ENCODE measurements around a stretch of chr3.

- PRO-cap = no peak
Observed at GRCh38 chr3:192170089-192171338, 556.8 kb downstream of the FGF12 start.

DNA sequence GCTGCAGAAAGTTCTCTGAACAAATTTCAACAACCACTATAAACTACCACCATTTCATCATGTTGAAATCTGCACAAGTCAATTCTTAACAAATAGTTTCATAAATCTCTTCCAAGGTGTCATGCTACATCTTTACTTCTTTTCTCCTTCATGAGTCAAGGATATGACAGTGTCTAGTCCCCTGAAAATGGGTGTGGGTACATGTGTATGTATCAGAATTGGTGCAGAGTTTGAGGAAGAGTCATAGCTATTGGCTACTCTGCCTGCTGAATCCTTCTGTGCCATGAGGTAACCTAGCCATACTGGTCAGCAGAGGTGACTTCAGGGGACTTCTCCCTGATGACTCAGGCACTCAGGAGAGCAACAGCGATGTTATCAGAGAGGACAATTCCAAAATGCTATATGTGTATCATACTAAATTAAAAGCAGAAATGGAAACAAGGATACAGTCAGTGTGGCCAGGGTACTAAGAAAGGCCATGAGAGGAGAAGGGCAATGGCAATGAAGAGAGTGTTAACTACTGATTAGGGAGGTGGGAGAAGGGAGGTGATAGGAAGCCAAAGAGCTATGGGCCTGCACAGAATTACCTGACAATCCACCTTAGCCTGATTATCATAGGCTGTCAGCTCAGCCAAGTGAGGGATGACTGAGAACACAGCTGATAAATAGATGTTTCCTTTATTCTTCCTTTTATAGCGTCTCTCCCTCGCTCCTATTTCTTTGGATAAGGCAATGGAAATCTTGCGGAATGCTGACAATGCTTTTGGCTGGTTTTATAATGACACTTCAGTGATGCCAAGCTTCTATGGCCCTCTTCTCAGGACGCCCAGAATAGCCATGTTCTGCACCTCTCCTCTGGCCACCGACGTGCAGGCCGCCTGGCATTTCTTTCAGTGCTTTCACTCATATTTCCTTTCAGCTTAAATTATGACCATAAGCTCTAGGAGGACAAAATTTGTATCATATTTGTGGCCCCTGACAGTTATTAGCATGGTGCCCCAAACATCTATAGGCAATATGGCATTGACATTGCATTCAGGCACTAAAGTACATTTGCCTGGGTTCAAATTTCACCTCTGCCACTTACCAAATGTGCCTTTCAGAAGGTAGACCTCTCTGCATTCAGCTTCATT is 90.6 kb downstream of the FGF12 start:
- PRO-cap = no peak

- PRO-cap = no peak
Observed at GRCh38 chr3:193555614-193556216, 1.0 kb upstream of the ATP13A4 start.

GRCh38 chr3:193885687-193886277 is 250.2 kb upstream of the HES1 start:
- PRO-cap = no peak

- PRO-cap = no peak
Observed at GRCh38 chr3:193980449-193980950, 155.4 kb upstream of the HES1 start.

GRCh38 chr3:194069902-194070339 is 66.0 kb upstream of the HES1 start:
- PRO-cap = no peak

DNA sequence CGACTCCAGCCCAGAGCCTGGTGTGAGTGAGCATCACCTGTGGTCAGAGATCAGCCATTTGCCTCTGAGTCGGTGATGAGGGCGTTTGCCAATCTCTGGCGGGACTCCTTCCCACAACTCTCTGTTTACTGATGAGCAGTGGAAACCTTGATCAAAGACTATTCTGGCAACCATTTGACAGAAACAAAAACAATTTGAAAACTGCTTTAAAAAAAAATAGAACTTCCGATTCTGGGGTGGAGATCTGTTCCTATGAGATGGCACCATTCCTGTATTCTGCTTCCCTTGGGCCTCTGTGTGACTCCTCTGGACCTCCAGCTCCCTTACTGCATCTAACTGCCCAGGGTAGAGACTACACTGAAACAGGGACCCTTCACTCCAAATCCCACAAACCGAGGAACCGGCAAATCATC is 63.7 kb upstream of the HES1 start:
- PRO-cap = no peak

DNA sequence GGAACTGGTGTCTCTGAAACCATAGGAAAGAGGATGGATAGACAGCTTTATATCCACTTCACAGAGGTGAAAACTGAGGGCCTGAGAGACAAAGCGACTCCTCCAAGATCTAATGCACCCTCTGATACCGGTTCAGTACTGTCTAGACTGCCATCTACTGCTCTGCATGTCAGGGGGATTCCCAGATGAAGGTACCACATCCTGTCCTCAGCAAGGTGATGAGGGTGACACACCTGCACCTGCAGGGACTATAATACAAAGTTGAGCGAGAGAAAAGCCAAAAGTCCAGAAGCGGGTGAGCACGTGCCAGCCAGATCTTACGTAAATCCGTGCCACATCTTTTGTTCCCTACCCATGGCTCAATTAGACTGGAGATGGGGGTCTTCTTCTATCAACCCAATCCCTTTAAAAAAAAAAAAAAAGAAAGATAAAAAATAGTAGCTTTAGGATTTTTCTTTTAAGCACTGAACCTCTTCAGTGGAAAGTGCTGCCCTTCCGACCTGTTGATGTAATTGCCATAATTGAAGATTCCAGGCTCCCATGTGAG is 32.4 kb upstream of the HES1 start:
- PRO-cap = bidirectional peak, plus-strand start at position 280 of the sequence, minus-strand start at position 123 of the sequence

GRCh38 chr3:194124071-194124460 is 11.9 kb upstream of the HES1 start:
- PRO-cap = no peak

DNA sequence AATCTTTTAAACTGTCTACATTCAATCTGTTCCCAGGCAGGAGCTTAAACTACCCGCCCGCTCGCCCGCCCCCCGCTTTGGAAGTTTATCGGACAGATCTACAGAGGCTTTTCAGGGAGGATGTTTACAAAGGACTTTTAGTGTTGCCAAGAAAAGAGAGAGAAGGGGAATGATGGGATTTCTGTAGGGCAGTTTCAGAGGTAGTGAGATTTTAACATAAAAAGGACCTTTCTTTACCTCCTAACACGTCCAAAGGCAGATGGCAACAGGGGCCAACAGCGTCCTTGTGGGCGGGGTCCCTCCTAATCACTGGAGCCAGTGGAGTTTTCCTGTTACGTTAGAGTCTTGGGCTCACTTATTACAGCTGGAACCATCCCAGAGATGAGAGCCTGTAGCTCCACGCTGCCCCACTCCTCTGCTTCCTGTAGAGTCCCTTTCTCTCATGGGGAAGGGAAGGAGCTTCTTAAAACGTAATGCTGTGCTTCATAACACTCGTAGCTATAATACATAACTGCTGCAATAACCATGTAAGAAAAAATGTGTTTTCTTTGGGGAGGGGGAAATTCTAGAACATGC is 30.9 kb downstream of the HES1 start:
- PRO-cap = no peak

GRCh38 chr3:194274277-194274930 is 76.7 kb downstream of the CPN2 start:
- PRO-cap = no peak

DNA sequence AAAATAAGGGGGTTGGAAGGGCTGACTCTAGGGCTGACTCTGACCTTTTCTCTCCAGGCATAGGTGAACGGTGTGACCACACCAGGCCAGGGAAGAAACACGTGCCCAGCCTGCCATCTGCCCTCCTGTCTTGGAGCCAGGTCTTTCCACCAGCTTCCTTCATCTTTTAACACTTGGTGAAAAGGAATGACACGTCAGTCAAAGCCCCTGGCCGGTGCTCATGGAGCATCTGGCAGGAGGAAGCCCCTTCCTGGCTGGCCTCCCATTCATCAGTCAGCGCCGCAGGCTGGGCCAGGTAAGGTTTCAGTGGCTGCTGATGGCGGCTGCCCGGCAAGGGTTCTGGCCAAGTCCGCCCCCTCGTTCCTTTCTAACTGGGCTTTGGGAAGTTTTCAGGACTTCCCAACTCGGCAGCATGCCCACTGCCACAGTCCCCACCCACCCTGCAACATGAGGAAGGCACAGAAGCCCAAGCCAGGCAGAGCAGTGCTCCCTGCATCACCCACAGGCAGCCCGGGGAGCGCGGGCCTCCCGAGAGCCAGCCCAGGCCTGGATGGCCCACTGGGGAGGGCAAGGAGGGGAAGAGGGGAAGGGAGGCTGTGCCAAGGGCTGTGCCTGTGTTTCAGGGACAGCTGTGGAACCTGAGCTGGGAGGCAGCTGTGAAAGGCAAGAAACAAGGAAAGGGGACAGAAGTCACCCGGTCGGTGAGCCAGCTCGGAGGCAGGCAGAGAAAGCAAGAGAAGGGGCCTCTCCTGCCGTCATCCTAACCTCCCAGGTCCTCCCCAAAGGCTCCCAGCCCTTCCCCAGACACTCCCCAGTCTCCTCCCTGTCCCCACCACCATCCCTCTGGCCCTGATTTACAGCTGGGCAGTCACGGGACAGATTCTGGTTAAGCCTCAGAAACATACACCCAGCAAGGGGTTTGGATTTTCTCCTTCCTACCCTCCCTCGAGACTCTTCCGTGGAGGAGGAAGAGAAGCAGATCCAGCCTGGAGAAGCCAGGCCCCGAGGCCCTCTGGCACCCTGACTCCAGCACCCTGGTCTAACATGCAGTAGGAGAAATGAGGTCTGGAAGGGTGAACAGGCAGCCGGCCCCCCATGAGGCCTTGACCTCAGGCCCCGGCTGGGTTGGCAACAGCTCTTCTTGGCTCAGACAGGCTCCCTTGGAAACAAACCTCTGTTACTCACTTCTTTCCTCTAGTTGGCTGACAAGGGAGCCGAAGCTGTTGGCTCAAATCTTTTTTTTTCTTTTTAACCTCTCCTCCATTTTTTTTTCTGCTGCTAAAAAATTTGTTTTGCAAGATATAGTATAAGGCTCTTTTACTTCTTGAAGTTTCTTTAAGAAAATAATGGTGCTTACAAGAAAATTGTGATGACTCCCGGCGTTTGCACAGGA is 73.8 kb downstream of the CPN2 start:
- PRO-cap = no peak

- PRO-cap = no peak
Observed at GRCh38 chr3:194296368-194296861, 54.7 kb downstream of the CPN2 start.

DNA sequence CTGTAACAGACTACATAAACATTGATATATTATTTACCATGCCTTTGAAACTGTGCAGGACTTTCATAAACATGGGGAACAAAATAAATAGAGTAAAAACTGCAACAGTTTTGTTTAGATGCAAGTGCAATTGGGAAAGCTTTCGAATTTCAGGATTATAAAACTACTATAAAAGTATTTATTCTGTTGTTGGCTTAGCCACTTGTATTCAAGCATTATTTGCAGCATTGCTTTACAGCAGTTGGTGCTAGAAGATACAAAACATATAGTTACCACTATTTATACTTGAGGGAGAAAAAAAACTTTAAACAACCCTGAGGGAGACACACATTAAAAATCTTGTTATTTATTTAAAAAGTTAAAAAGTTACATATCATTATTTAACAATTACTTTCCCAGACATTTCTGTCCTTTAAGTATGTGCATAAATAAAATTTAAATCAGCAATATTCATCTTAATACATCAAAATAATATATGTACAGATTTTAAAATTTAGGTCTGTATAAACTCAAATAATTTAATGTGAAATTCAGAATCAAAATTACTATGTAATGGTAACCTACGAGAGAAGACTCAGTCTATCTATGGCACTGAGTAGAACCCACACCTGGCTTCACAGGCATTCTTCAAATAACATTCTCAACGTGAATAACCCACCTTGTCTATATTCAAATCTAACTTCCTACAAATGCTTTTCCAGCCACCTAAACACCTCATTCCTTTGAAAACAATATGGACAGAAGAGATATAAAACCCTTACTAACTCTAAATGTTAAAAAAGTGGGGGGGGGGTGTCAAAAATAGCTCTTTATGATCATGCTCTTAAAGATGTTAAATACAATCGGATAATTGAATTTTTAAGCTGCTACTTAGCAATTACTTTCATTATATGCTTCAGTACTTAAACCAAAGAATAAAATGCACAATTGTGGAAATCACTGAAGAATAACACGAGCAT is 4.3 kb upstream of the GP5 start:
- PRO-cap = no peak

- PRO-cap = unidirectional peak, plus-strand start at chr3:194486097
Observed at GRCh38 chr3:194485863-194486670, 735 bp downstream of the ATP13A3 start.

GRCh38 chr3:194572094-194572803 is 61.0 kb downstream of the TMEM44 start:
- PRO-cap = bidirectional peak, plus-strand start at chr3:194572499, minus-strand start at chr3:194572369

GRCh38 chr3:194582364-194582834 is 50.8 kb downstream of the TMEM44 start:
- PRO-cap = unidirectional peak, plus-strand start at chr3:194582744

DNA sequence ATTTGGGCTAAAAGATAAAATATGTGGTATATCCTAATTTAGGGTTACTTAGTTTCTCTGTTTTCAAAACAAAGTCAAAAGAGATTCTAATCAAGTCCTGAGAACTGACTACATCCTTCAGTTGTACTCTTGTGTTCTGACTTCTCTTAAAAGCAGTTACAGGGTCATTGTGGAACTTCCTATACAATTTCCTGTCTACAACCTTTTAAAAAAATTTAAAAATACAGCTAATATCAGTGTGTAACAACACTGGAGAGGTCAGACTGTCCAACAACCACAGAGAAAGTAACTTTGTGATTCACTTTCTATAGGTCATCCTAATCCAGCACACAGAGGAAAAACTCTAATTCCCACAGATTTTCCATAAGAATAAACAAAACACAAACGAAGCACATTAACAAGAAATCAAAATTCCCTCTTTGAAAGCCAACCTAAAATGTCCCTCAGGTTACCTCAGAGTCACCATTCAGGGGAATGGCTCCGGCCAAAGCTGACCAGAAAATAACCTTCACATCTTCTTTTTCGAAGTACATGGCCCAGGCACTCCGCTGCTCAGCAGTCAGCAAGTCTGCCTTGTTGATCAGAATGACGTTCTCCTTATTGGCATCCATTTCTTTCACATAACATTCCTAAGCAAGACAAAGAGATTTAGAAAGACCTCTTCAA is 13.4 kb downstream of the LSG1 start:
- PRO-cap = no peak

DNA sequence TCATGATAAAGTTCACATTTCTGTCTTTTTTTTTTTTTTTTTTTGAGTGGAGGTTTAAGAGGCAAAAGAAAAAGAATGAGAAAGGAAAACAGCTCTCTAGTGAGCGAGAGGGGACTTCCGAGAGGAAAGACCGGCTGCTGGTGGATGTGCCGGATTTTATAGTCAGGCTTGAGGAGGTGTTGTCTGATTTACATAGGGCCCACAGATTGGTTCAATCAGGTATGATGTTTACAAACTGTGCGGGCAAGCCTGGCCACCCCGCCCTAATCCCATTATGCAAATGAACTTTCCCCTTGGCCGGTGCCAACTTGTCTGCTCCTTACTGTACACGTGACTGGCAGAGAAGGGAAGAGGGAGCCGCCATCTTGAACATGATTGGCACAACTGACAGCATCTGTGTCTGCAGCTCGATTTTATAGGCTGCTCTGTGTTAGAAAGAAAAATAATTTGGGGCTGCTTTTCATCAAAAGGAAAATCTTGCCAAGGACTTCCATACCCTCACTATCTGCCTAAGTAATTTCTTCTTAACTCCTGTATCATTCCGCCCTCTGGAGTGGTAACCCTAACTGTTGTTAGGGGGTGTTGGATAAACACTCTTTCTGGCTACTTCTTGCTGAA is 44.8 kb downstream of the FAM43A start:
- PRO-cap = no peak

DNA sequence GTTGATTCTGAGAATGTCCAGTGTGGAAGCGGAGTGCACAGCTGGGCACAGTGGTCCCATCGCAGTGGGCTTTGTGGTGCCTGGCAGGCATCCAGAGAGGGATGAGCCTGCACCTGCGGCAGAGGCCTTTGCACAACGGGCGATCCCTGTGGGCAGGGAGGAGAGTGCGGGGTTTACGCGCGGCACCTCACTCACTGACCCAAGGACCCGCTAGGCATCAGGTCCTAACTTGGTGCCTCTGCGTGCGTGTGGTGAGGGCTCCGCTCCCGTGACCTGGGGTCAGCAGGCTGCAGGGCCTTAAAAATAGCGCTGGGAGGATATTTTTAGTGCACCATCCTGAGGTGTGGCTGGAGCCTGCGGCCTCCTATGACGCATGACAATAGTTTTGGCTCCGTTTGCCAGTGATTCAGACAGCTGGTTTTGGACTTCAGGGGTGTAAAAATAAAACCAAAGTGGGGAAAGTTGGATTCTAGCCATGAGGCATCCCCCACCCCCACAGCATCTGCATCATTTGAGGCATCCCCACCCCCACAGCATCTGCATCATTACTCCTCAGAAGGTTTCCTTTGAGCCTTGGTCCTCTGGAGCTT is 139.0 kb downstream of the FAM43A start:
- PRO-cap = no peak

All from bronchial lymph node (tissue), 1 donor.